Skeletal muscle satellite cell (primary cell): ENCODE measurements around the genes ASXL3 and ELP2.

DNA sequence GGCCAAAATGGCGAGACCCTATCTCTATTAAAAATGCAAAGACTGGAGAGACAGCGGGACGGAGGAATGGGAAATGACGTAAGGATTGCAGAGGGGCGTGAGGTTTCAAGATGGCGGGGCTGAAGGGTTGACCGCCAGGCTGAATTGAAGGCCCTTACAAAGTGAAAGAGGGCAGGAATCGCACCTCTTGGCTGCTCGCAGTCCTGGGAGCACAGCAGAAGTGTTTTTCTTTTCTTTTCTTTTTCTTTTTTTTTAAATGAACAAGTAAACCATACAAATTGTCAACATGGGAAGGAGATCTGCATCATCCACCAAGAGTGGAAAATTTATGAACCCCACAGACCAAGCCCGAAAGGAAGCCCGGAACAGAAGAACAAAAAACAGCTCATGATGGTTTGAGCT is 40.9 kb upstream of the GAREM1 start:
- CAGE, long polyA plus RNA = no peak

DNA sequence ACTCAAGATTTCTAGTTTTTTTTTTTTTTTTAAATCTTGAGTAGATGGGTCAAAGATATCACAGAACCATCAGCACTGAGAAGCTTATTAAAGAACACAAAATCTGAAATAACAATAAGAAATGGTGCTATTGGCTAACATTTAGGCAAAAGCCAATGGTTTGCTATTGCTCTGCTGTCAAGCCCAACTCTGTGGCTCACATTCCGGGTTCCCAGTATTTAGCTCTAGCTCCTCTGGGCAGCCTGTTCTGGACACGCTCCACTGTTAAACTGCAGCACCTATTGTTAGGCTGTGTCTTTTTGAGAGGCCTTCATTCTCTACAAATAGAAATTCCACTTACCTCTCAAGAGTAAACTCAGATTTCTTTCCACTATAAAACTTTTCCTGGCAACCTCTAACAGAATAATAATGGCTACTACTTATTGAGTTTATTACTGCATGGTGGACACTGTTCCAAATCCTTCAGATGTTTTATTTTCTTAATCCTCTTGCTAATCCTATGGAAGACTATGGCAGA is 3.7 kb upstream of the KLHL14 start:
- CAGE, long polyA plus RNA = no peak

GRCh38 chr18:33577540-33578707 is at the start of gene ASXL3:
ASXL3 (plus strand) TSS chr18:33578219.
- CAGE, long polyA plus RNA = no peak

- CAGE, long polyA plus RNA = no peak
These were observed 112.0 kb downstream of the DTNA start for GRCh38 chr18:34822031-34822609.

DNA sequence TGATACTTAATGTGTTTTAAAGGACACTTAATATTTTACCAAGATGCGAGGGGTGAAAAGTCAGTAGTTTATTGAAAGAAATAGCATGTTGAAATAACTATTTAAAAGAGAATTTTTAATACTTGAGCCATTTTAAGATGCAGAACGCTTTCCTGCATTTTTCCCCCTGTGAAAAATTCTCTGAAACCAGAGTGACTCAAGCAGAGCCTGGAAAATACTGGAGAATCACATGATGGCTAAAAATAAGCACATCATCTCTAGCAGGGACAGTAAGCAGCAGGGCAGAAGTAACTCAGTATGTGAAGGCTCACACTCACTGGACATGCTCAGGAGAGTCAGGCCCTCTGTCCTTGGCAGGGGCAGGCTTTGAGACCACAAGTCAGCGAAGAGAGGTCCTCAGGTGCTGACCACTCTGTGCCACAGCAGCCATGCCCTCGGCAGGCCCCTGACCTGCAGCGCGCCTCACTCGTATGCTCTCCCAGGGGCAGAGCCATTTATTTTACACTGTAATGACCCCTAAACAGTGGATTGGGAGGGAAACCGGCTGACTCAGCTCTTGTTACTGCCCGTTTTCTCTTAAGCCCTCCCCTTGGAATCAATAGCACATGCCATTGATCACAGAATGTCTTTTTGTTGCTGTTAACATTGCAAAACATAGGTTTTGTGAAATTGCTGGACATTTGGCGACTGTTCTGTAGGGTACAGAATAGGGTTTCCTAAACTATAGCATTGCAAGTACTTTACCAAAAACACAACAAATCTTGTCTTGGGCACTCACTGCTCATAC is 76.8 kb downstream of the MAPRE2 start:
- CAGE, long polyA plus RNA = no peak

DNA sequence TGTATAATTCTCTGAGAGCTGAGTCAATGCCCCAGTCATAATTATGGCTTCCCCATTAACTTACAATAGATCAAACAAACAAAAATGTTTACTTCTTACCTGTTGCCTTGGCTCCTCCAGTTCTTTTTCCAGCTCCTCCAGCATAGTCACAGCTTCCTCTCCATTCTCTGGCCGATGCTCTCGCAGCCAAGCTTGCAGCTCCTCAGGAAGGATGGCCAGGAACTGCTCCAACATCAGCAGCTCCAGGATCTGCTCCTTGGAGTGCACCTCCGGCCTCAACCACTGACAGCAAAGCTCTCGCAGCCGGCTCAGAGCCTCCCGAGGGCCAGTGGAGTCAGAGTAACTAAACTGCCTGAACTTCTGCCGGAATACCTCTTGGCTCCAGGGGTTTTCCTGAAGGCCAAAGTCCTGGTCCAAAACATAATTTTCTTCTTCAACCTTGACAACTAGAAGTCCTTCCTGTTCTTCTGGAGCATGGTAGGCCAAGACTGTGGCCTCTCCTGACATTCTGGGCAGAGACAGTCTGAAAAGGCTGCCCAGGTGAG is 23.1 kb downstream of the ZNF397 start:
- CAGE, long polyA plus RNA = no peak

- CAGE, long polyA plus RNA = no peak
These were observed 1.1 kb upstream of the ZNF24 start for GRCh38 chr18:35344950-35346075.

GRCh38 chr18:35582887-35583676 is 1.5 kb downstream of the GALNT1 start:
- CAGE, long polyA plus RNA = no peak

DNA sequence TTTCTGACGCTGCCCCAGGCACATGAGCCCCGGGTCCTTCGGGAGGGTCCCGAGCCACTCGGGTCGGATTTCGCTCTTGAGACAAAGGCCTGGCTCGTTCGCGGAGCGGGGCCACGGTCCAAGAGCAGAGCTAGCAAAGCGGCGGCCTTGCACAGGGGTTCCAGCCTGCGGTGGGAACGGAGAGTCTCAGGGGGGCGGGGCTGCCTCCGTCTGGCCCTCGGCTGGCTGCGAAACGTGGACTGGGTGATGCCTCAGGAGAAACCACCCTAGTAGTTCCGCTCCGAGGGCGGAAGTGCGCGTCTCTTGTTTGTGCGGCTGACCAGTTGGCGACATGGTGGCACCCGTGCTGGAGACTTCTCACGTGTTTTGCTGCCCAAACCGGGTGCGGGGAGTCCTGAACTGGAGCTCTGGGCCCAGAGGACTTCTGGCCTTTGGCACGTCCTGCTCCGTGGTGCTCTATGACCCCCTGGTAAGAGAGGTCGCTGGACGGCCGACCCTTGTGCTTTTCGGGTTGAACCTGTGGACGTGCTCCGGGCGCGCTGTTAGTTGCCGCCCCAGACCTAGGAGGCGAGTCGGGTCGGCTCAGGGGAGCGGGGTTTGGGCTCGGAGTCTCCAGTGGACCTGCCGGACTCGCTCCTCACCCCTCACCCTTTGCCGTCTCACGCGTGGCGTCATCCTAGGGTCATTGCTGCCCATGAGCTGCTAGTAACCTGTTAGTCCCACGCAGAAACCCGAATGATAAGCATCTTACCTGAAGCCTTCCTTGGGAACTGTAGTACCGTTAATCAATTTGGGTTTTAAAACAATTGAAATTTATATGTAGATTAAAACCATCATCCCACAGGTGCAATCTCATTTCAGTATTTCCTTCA is at the start of gene ELP2:
Gene ELP2 (plus strand): TSS at position 297 of the 872 bp plus-strand sequence.
- CAGE, long polyA plus RNA = start-site peak on the plus strand centred at position 313 of the sequence, 28 bp wide, 311 and 92 reads in 2 replicates

- CAGE, long polyA plus RNA = no peak
These were observed 14.3 kb downstream of the ELP2 start for GRCh38 chr18:36144012-36144358.

DNA sequence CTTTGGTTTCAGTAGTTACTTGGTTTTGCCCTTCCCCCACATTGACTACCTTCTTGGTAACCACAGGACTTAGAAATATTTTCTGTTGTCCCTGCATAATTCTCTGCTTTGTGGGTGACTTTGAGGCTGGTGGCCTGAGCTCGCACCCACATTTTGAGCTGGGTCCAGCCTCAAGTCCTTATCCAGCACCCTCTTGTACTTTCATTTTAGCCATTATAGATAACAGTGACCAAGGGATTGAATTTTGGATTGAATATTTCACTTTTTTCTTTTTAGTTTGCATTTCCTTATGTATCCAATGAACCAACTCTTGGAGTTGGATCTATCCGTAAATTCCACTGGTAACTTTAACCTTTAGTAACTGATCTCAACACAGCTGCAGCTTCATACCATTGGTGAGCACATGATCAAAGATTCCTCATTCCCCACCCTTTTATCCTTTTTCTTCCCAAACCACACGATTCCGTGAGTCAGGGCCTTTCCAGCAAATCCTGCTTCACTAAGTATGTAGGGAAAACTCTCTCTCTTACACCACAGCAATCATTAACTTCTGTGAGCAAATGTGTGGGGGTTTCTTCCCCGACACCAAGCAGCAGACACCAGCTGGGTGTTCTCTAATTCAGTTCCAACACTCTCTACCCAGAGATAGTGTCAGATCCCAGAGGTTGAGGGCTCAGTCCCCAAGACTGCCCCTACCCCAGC is 23.4 kb downstream of the ELP2 start:
- CAGE, long polyA plus RNA = no peak

- CAGE, long polyA plus RNA = no peak
These were observed 21.9 kb upstream of the MOCOS start for GRCh38 chr18:36165378-36165778.

GRCh38 chr18:36326733-36327369 is 29.3 kb downstream of the FHOD3 start:
- CAGE, long polyA plus RNA = no peak

- CAGE, long polyA plus RNA = no peak
These were observed 195.8 kb downstream of the FHOD3 start for GRCh38 chr18:36493193-36493775.

- CAGE, long polyA plus RNA = no peak
These were observed 200.0 kb downstream of the TPGS2 start for GRCh38 chr18:36628703-36629271.

DNA sequence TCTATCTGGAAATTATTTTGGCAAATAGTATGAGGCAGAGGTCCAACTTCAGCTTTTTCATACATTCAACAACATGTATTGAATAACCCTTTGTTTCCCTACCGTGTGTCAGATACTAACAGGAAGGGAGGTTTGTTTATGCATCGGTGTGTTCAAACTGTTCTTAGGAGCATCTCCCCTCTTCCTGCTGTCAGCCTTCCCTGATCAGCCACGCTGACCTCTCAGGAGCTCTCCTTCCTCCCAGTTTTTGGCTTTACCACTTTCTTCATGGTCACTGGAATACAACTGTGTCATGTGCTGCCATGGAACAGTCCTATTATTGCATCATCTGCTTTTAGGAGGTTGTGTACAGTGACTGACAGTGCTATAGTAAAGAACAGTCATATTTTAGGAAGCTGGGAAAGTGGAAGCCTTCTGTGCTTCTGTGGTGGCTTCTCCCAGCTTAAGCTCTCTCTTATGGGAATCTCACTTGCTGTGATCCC is 165.6 kb downstream of the TPGS2 start:
- CAGE, long polyA plus RNA = no peak

- CAGE, long polyA plus RNA = no peak
These were observed 885.2 kb upstream of the CELF4 start for GRCh38 chr18:38450804-38451214.

- CAGE, long polyA plus RNA = no peak
These were observed 83.7 kb downstream of the PIK3C3 start for GRCh38 chr18:42038754-42039186.

DNA sequence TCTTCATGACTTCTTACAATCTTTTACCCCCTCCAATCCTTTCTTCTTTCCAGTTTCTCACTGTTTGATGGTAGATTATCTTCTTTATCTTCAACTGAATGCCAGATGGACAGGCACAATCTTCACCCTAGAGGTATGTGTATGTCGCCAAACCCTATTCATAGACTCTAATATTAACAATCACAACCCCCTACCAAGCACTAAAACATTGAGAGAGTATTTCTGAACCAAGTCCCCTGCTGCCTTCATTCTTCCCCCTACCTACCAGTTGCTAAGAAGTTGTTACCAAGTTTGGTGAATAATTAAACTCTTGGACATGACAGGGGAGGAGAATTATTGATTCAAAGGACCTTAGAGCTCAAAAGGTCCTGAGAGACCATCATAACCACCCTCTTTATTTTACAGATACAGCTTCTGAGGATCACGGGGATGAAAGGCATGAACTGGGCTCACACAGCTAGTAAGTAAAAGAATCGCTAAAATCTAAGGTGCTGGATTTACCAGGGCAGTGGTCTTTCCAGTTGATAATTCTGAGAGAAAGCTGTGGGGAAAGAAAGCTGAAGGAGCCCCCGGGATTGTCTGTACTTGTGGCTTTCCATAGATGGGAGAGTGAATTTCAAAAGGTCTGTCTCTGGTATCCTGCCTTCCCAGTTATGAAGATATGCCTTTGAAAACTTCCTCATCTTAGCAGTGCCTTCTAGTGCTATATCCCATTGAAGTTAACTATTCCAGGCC is 204.2 kb downstream of the PIK3C3 start:
- CAGE, long polyA plus RNA = no peak

DNA sequence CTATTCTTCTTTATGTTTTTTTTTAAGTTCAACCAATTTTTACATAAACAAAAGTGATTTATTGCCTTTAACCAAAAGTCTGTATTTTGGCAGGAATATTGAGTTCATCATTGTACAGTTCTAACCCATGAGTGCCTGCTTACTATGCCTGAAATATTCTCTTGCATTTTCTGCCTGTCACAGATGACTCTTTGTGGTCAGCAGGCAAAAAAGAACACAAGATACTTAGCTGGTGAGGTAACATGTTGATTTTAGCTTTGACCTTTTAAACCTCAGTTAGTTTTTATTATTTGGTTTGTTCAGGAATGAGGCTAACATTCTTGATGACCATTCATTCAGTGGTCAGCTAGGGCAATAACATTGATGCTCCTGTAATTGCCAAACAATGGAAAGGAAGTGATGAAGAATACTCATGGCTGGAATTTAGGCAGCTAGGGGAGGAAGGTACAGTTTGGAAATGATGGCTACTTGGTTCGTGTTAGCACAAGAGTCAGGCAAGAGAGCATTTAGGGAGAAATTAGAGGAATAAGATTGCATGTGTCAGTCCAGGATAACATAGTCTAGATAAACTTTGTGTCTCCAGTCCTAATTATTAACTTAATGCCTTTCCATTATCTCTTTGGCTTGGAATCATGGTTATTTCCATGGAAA is 491.2 kb downstream of the PIK3C3 start:
- CAGE, long polyA plus RNA = no peak